Bronchial epithelial cell (primary cell): ENCODE measurements around the gene KAT2B.

GRCh38 chr3:16053612-16054327, 120.7 kb upstream of the GALNT15 start:
- RRBS, 2 experiments, result no CpG with 5 or more reads among the region's 1 CpG

DNA sequence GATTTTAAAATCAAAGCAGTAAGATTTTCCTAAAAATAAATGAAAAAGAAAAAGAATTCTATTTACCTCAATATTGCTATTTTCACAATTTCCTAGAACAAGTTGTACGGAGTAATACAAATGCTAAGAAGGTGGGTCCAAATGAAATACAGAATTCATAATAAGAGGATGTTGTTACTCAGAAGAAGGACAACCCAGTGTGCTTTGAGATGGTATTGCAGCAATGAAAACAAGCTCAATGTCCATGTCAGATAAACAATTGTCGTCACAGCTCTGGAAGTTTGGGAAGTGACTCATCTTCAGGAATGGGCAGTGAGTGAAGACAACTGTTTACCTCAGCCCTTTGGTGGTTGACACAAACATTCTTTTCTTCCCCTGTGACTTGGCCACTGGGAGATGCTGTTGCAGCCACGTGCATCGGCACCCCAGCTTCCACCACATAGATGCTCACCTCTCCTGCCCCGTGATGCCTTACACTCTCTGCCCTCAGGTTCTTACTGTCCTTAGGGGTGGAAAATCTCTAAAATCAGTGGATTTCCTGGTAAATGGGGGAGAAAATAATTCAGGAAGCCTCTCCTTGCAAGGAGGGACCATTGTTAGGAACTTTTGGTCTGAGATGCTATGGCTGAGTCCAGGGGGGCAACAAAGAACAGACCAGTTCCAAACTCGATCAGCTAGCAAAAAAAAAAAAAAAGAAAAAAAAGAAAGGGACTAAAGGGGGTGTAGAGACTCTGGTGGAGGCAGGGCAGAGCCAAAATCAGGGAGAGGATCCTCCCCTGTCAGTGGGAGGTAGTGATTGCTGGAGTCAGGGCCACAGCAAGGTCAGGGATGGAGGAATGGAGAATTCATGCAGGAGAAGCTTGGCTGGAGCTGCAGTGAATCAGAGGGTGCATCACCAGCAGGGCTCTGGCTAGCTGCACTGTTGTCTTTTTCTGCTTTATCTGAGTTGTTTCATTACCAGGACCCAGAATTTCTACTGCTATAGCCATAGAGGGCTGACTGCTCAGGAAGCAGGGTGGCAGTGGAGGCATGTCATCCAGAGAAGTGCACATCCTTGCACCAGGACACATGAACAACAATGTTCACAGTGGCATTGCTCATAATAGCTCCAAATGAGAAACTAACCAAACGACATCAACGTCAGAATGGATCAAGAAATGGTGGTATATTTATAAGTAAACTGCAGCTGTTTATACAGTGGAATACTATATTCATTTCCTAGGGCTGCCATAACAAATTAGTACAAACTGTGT, 113.8 kb upstream of the GALNT15 start:
- RRBS, 2 experiments, result no CpG with 5 or more reads among the region's 8 CpGs

DNA sequence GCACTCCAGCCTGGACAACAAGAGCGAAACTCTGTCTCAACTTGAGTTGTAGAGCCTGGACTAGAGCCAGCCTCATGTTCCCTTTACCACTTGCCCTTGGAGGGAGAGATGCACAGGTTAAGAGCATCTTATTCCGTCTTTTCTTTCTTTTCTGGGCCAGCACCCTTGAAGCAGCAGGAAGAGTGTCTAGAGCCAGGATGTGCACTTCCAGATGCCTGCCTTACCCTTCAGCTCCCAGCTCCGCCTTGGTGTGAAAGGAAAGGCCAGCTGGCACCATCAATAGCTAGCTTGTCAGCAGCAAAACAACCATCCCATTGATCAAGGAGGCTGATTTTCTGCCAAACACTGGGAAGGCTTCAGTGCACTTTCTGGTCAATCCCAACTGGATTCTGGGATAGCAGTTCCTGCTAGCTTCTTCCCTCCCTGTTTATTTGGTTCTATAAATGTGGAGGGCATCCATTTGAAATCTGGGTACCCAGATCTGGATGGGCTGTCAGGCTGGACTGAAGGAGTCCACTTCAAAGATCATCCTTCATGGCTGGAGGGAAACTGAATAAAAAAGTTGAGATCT, 110.9 kb upstream of the GALNT15 start:
- RRBS, 2 experiments, result no CpG with 5 or more reads among the region's 3 CpGs

- RRBS, 2 experiments, result no CpG with 5 or more reads among the region's 3 CpGs
Measured at GRCh38 chr3:16173529-16173935, 948 bp upstream of the GALNT15 start.

DNA sequence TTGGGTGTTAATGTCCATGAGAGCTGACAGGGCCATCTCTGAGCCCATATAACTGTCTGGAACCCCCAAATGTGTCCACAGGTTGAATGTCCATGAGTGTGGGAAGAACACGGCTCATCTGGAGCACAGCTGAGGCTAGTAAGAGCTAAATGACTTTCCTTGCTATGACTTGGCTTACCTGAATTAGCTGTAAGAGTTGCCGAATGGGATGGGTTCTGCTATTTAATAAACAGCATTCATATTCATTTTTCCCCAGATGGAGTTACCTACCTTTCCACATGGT, 36.0 kb downstream of the DPH3 start:
- RRBS, 2 experiments, result no CpG with 5 or more reads among the region's 2 CpGs

DNA sequence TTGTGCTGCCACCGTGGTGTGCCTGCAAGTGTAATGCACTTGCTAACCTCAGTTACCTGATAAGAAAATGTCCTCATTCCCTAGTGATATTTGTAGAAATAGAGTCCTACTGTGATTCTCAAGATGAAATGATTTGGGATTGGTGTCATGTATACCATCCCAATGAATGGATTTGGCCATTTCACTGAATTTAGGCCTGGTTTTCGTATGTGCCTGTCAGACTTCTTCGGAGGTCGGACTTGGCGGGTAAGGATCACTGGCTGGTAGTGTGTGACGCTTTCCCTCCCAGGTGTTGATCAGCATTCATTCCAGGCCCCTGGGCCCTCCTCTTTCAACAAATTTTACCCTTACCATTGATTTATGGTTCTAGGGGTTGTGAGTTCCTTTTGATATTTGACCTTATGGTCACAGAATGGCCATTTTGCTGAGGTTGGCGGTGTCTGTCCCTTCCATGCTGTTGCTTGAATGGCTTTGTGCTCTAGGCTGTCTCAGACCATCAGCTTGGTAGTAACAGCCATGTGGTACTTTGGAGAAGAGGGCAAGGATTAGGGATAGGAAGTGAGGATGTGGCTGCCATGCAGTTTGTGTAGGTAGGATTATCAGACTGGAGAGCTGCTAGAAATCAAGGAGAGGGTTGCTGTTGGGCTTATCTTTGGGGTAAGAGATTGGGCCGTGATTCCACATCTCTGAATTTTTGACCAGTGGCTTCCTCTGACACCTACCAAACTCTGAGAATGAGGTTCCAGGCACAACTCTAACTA, 22.9 kb downstream of the OXNAD1 start:
- RRBS, 2 experiments, result no CpG with 5 or more reads among the region's 8 CpGs

GRCh38 chr3:16304954-16305674, 40.1 kb downstream of the OXNAD1 start:
- RRBS, 2 experiments, result no CpG with 5 or more reads among the region's 9 CpGs

DNA sequence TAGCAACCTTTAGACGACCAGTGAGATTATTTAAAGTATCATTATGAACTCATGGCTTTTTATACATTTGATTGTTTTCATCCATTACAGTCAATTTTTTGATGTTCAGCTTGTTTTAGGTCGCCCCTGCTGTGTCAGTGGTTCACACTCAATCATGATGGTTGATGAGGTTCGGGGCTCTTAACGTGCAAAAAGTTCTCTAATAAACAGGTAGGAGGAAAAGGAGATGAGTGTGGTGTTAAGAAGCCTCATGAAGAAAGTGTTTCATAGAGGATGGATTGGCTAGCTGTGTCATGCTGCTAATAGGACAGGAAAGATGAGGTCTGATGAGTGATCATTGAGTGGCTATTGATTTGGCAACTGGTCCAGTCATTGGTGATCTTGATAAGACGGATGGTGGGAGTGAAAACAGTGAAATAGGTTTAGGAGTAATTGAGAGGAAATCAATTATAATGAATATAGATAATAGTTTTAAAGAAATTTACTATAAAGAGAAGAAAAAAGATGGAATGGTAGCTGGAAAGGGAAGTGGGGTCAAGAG, 42.2 kb downstream of the OXNAD1 start:
- RRBS, 2 experiments, result no CpG with 5 or more reads among the region's 5 CpGs

DNA sequence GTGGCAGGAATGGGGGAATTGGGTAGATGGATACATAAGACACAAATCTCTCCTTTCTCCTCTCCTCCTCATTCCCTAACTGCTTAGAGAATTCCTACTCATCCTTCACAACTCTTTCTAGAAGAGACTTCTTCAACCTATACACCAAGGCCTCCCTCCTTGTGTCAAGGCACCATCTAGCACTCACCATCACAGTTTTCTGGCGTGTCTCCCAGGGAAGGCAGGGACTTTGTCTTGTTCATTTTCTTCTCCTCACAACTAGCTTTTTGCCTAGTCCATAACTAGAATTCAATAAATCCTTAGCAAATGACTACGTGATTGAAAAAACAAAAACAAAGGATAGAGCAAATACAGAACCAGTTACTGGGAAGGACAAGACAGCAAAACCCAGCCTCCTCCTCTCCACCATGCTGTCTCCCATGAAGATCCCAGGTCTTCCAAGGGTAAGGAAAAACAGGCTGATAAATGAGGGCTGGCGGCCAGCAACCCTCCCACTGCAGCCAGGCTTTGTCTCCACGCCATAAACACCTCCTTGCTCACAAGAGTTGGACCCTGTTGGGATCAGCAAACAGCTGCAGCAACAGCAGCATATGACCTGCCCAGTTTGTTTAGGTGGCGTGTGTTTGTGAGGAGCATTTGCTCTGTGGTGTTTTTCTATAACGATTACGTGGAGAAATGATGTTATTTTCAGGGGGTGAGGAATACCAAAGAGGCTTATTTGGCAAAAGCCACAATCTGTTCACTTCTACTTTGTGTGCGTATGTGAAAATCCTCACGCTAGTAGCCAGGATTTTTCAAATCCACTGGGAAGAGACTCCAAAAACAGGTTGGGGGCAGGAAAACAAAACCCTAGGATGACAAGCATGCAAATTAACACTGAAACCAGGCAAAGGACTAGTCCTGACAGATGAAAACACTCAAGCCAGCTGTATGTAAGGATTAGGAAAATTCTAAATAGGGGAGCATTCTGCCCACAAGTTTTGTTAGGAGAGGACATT, 58.6 kb downstream of the RFTN1 start:
- RRBS, 2 experiments, result no CpG with 5 or more reads among the region's 9 CpGs

DNA sequence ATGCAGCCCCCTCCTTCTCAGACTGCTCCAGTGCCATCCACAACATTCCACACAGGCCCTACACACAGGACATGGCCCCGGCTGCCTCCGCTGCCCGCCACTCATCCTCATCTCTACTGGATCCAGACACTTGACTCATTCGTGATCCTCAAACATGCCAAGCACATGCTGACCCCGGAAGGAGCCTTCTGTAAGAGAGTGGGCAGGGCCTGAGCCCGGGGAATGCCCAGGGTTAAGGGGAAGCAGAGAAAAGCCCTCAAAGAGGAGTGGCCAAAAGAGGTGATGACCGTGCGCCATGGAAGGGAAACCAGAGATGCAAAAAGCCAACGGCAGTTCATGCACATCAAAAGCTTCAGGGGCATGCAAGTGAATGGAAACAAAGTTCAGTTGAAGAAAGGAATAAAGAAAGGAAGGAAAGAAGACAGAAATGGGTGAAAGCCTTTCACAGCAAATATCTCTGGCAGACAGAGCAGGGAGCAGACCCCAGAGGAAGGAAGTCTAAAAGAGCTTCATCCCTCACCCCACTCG, 46.1 kb downstream of the RFTN1 start:
- RRBS, 2 experiments, result 74 to 80% methylated on average over 4 to 5 of the region's 10 CpGs

DNA sequence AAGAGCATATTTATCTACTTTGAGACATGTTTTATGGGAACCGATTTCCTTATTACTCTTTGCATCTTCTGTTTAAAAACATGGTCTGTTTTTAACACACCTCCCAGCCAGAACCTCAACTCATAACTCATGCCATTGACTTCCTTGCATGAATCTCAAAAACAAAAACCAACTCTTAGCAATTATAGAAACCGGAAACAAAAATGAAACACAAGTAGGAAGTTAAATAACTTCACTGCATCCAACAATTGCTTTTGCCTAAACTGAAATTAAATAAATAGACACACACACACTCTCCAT, 32.2 kb downstream of the RFTN1 start:
- RRBS, 2 experiments, result no CpG with 5 or more reads among the region's 2 CpGs

GRCh38 chr3:16496254-16496648, 17.2 kb downstream of the RFTN1 start:
- RRBS, 2 experiments, result no CpG with 5 or more reads among the region's 2 CpGs

DNA sequence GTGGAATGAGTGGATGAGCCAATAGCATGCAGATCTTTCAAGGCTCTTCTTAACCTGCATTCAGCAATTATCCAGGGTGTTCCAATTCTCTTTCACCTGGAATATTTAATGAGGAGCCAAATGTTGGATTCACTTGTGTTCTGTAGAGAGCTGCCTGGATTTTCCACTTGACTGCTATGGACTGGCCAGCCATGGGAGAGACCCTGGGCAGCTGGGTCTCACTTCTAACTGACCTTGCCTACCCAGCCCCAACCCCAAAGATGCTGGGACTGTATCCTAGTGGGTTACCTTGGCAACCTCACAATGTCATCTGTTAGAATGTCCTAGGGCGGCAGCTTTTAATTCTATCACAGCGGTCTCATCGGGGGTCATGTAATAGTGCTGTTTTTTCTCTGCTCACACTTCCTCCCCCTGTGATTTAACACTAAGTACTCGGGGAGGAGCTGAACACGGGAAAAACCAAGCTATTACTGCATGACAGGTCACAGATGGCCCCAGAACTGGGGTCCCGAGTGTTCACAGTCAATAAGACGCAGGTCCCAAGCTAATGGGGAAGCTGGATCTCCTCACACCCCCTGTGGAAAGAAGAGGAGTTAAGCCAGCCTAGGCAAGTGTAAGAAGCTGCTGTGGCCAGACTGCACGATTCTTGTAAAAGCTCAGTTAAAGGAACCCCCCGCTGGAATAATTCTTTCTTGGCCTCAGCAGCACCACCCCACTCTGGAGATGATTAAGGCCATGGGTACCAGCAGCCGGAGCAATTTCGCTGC, 2.3 kb upstream of the RFTN1 start:
- RRBS, 2 experiments, result no CpG with 5 or more reads among the region's 11 CpGs

DNA sequence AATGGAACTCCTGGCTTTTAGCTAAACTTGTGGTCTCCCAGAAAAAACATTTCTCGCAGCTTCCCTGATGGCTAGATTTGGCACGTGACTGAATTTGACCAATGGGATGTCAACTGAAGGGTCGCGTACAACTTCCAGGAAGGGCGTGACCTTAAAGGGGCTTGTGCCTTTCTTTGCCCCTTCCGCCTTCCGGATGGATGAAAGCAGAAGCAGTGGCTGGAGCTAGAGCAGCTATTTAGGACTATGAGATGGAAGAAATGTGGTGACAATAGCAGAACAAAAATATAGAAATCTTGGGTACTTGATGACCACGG, 22.6 kb upstream of the RFTN1 start:
- RRBS, 2 experiments, result no CpG with 5 or more reads among the region's 8 CpGs

GRCh38 chr3:17014413-17015132, 129.8 kb downstream of the PLCL2 start:
- RRBS, 2 experiments, result no CpG with 5 or more reads among the region's 8 CpGs

DNA sequence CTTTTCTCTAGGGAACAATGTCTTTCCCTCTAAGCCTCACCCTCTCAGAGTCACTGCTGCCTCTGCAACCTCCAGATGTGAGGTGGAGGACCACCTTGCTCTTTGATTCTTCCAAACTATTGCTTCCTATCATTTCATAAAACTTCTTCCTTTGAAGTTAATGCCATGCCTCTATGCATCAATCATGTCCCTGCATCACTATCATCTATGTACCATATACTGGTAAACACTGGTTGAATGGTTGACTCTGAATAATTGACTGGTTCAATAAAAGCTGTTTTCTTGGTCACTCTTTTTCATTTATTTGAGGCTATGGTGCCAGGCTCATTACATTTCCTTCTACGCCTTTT, 418.4 kb downstream of the PLCL2 start:
- RRBS, 2 experiments, result no CpG with 5 or more reads among the region's 1 CpG

GRCh38 chr3:17733074-17733429, 9.4 kb downstream of the TBC1D5 start:
- RRBS, 2 experiments, result no CpG with 5 or more reads among the region's 2 CpGs

DNA sequence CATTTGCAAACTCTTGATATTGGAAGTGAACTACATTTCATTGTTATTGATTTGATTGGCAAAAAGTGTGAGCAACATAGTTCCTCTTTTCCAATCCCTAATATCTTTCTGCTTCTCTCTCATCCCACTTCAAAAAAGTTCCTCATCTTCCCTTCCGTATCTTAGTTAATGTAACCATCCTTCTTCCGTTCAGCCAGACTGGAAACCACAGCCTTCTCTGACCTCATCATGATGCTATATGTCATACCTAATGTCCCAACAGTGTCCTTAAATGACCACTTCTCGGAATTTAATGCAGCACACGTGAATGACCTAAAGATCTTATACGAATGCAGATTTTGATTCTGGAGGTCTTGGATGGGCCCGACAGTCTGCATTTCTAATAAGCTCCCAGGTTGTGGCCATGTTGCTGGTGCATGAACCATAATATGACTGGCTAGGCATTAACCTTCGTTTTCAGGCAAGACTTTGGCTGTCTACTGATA, 320.4 kb upstream of the SATB1 start:
- RRBS, 2 experiments, result no CpG with 5 or more reads among the region's 7 CpGs

- RRBS, 2 experiments, result no CpG with 5 or more reads among the region's 3 CpGs
Measured at GRCh38 chr3:19103520-19103983, 44.8 kb upstream of the KCNH8 start.

- RRBS, 2 experiments, result 1 to 2% methylated on average over 11 of the region's 80 CpGs
Measured at GRCh38 chr3:20039588-20040565, at the start of gene KAT2B. Gene KAT2B, plus strand, starts transcription at chr3:20040446.